ENCODE measurements around a stretch of chr3.

GRCh38 chr3:195069385-195069827, 201.6 kb downstream of the XXYLT1 start:
- PRO-cap, result no peak
- RRBS, result 96% methylated on average over 2 of the region's 14 CpGs

DNA sequence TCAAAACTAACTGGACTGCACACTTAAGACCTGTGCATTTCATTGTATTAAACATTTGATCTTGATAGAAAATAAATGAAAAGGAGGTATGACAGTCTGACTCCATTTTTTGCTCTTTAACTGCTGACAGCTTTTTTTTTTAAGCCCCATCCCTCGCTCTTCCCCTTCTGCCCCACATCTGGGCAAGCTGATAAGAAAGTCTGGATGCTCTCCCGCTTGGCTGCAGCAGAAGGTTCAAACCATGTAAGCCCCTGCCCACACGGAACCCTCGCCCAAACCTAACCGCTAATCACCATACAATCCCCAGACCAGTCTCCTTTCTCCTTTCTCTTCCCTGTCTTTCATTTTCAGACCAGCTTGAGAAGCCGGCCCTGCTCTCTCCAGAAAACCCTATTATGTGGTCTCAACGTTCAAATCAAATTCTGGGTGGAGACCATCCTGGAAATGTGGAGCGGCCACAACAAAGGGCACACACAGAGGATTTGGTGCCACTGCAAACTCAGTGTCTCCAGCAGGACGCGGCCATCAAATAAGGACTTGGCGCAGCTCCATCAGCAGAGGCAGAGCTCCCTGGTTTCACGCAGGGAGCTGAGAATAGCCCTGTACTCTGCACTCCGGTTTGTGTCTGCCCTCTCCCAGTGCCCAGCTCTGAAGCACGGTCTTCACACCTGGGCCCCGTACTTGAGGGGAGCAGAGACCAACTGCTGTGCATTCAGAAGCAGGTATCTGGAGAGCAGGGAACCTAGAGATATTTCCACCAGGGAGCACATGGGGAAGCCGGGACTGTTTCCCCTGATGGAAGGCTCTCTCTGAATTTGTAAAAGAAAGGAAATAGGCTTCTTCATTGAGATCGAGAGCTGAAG, 92.7 kb downstream of the XXYLT1 start:
- PRO-cap, result no peak
- RRBS, result no CpG with 5 or more reads among the region's 17 CpGs

DNA sequence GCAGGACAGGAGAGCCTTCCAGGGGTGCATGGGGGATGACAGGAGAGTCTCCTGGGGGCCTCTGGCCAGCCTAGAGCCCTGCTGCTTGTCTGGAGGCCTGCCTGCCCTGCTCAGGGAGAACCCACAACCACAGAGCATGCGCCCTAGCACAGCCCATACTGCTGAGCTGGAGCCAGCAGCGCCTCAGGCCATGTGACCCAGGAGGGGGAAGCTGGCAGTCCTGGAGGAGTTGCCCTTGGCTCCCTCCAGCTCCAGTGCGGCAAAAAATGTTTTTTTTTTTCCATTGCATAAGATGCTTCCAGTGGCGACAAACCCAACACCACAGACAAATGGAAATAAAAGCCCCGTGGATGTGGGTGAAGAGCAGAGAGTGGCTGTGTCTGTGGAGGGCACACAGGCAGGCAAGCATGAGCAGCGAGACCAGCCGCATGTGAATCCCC, 49.5 kb downstream of the XXYLT1 start:
- PRO-cap, result no peak
- RRBS, result no CpG with 5 or more reads among the region's 7 CpGs

DNA sequence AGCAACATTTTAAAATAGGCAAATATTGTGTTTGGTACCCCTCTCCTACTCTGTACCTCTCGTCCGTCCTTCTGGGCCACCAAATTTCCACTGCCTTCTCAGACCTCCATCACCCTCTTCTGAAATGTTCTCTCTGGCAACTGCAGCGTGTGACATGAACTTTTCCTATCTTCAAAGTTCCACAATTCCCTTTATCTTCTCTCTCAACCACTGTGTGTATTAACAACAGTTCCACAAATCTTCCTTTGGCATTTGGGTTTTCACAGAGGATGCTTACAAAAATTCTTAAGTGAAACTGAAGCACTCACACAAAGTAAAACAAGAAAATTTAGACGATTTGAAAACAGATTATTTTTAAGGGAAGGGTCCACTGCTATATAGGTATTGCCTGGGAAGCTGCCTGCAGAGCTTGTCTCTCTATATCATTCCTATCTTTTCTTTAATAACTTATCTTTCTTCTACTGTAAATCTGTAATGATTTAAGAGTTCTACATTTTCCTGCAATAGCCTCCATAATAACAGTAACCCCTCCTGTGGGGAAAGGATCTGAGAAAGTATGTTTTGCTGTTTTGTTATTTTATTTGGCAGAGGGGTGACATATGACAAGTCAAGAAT, 15.6 kb upstream of the XXYLT1 start:
- PRO-cap, result no peak
- RRBS, result no CpG with 5 or more reads among the region's 4 CpGs

DNA sequence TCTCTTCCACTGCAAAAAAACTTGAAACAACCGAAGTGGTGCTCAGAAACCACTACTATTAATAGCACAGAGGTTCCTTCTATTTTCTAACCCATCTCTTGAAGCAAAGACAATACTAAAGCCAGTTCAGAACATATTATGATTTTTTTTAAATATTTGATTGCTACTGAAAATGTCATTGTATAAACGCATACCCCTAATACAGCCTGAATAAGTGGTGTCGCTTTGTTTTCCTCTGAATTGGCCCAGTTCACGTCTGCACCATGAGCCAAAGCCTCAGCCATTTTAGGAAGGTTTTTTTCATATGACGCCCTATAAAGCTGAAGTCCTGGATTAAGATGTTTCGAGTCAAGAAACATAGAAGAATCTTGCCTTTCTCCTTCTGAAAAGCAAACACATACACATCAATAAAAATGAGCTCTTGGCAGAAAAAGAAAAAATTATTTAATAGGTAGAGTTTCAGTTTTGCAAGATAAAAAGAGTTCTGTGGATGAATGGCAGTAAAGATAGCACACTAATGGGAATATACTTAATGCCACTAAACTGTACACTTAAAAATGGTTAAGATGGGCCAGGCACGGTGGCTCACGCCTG, 21.2 kb upstream of the XXYLT1 start:
- PRO-cap, result no peak
- RRBS, result no CpG with 5 or more reads among the region's 8 CpGs

DNA sequence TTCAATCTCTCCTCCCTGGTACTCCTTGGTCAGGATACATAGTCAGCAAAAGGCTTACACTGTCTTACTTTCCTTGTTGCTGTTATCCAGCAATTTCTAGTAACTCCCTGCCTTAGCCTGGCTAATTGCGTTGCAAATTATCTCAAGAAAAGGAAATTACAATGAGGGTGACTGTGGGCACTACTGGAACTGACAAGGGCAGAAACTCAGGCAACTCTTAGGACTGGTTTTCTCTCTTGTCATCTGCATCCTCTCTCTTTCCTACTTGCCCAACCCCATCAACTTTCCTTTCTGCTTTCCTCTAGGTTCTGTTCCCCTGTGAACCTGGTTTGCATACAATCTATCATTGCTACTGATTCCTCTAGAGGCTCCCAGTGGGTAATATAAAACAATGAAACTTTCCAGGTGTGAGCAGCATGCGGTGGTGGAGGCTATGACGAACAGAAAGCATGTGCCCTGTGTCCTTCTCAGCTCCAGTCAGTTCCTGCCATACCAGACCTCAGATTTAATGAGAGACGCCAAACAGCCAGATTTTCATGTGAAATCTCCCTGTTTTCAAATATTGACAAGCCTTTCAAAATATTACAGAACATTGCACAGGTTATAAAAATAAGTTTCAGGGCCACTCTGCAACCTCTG, 3.4 kb upstream of the ACAP2 start:
- PRO-cap, result no peak
- RRBS, result no CpG with 5 or more reads among the region's 4 CpGs

- PRO-cap, result unidirectional peak, plus-strand start at chr3:195542778; bidirectional peak, plus-strand start at chr3:195542918, minus-strand start at chr3:195542843
- RRBS, result 2% methylated on average over 9 of the region's 38 CpGs
Measured at GRCh38 chr3:195542565-195543046, 519 bp downstream of the PPP1R2 start.

DNA sequence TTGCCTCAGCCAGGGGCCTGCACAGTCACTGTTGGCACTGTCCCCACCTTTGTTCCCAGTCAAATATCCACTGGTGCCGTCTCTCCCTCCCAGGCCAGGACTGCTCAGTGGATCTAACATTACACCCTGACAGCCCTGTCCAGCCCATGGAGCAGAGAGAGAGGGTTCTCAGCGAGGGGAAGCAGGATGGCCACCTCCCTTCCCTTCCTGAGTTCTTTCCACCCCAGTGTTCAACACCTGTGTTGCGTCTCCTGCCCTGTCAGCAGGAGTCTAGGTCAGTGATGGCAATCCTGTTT, 1.6 kb upstream of the PPP1R2 start:
- PRO-cap, result no peak
- RRBS, result no CpG with 5 or more reads among the region's 3 CpGs

DNA sequence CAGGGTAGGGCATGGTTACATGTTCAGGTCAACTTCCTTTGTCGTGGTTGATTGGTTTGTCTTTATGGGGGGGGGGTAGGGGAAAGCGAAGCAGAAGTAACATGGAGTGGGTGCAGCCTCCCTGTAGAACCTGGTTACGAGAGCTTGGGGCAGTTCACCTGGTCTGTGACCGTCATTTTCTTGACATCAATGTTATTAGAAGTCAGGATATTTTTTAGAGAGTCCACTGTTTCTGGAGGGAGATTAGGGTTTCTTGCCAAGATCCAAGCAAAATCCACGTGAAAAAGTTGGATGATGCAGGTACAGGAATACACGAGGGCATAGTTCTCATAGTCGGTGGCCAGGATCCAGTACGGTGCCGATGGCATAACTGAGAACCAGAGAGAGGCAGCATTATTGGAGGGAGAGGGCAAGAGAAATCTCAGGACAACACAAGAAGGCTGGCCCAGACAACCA, 14.9 kb downstream of the APOD start:
- PRO-cap, result no peak
- RRBS, result no CpG with 5 or more reads among the region's 9 CpGs

- PRO-cap, result no peak
- RRBS, result no CpG with 5 or more reads among the region's 10 CpGs
Measured at GRCh38 chr3:195615018-195615431, 31.3 kb upstream of the APOD start.

GRCh38 chr3:195635914-195636270, 52.2 kb upstream of the APOD start:
- PRO-cap, result no peak
- RRBS, result no CpG with 5 or more reads among the region's 10 CpGs

GRCh38 chr3:195683571-195684535, 36.9 kb upstream of the MUC20 start:
- PRO-cap, result no peak
- RRBS, result no CpG with 5 or more reads among the region's 19 CpGs

DNA sequence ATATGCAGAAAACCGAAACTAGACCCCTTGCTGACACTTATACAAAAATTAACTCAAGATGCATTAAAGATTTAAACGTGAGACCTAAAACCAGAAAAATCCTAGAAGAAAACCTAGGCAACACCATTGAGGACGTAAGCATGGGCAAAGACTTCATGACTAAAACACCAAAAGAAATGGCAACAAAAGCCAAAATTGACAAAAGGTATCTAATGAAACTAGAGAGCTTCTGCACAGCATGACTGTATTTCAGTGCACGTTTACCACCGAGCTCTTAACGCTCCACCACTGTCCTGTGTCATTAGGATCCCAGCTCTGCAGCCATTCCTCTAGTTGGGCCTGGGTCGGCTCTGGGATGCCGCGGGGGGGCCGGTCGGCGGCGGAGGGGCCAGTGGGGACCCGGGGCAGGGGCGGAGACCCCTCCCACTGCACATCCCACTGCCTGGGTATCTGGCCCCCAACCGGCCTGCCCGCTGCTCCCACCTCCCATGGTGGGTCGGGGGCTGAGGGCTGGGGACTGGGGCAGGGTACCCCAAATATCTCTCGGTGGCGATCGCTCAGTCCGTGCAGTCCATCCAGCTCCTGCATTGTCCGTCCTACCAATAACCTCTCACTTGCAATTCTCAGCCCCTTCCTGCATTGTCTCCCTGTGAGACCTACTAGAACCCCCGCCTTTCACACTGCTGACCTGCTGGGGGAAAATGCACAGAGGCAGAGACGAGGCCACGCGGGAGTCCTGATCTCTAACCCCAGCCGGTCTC, 24.2 kb upstream of the MUC20 start:
- PRO-cap, result no peak
- RRBS, result 94% methylated on average over 3 of the region's 28 CpGs

- PRO-cap, result no peak
- RRBS, result 96% methylated on average over 8 of the region's 21 CpGs
Measured at GRCh38 chr3:195892017-195892516, 16.3 kb downstream of the TNK2 start.

GRCh38 chr3:195896673-195897530, 11.4 kb downstream of the TNK2 start:
- PRO-cap, result no peak
- RRBS, result no CpG with 5 or more reads among the region's 13 CpGs

- PRO-cap, result no peak
- RRBS, result 95% methylated on average over 7 of the region's 22 CpGs
Measured at GRCh38 chr3:195906729-195907599, 1.4 kb downstream of the TNK2 start.

GRCh38 chr3:195911289-195911725, 3.0 kb upstream of the TNK2 start:
- PRO-cap, result no peak
- RRBS, result no CpG with 5 or more reads among the region's 7 CpGs

- PRO-cap, result no peak
- RRBS, result no CpG with 5 or more reads among the region's 9 CpGs
Measured at GRCh38 chr3:195932400-195933019, 24.2 kb upstream of the TNK2 start.

- PRO-cap, result no peak
- RRBS, result no CpG with 5 or more reads among the region's 17 CpGs
Measured at GRCh38 chr3:195970102-195970725, 61.9 kb upstream of the TNK2 start.

DNA sequence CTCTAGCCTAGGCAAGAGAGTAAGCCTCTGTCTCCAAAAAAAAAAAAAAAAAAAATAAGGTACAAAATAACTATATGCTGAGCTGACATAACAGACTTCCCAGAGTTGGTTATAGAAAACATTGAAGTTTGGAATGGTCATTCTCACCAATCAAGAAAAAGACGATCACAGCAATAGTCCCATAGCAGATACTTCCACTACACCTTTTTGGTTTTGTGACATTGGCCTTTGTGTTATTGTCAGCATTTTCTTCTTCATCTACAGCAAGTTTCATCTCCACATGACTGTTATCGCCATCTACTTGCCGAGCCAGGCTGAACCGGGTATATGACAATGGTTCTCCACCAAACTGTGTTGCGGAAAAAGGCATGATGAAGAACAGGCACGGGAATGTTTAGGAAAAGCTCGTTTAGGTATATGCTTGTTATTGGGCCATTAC, 6.9 kb downstream of the TFRC start:
- PRO-cap, result no peak
- RRBS, result no CpG with 5 or more reads among the region's 7 CpGs